SK-N-DZ (cell line): ENCODE measurements around the gene ABTB3.

RAMPAGE:
- cytosol, long total RNA, result no peak
- nucleus, long total RNA, result no peak
These were observed 53.5 kb downstream of the SLC41A2 start for GRCh38 chr12:104904517-104905018.

DNA sequence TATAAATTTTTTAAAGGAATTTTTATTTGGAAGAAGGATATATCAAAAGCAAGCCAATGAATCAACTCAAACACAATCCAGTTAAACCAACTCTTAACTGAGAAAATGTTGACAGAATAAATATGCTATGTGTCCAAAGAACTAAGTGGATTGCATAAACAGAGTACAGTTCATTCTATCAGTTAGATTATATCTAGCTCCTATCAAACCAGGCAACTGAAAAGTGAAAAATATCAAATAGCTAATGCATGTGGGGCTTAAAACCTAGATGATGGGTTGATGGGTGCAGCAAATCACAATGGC, 16.6 kb downstream of the SLC41A2 start:
RAMPAGE:
- cytosol, long total RNA, result no peak
- nucleus, long total RNA, result no peak

GRCh38 chr12:104957109-104957696, 887 bp downstream of the SLC41A2 start:
RAMPAGE:
- cytosol, long total RNA, result no peak
- nucleus, long total RNA, result no peak

DNA sequence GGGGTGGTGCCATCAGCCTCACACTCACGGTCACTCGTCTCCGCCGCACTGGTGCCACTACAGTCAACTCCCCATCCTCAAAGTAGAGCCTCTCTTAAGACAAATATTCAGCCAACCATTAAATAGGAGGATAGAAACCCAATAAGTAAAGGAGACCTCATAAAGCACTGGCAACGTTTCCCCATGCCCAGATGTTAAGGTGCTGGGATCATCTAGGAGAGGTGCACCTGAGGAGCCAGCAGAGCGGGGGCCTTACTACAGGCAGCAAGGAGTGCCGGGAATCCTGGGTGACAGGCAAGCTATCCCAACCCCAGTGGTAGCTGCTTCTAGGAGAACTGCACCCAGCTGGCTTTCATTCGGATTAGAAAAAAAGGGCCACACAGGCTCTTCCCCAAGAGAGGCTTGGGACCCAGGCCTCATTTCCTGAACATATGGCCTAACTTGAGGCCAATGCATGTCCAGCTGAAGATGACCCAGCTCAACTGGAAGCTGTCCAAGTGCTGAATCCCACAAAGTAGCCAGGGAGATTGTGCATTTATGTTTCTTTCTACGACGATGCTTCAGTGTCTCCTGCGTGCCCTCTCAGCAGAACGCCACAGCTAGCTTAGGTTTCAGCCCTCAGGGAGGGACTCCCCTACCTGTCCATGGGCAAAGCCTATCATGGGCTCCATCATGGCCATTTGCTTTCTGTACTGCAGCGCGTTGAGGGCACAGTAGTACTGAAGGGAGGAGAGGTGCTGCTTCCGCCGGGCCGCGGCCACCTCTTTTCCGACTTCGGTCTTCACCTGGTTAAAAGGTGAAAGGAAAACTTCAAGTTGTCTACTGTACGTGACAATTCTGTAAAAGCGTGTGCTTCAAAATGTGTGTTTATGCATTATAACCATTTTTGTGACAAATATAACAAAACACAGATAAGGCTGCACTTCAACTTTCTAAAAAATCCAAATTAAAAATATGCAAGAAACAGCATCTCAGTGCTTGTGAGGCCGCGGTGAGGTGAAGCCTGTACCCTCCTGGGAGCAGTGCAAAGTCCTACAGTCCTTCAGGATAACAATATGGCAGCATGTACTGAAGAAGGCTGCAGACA, 29.2 kb downstream of the APPL2 start:
RAMPAGE:
- cytosol, long total RNA, result no peak
- nucleus, long total RNA, result no peak

GRCh38 chr12:105226102-105226723, 9.8 kb downstream of the APPL2 start:
RAMPAGE:
- cytosol, long total RNA, result no peak
- nucleus, long total RNA, result no peak

DNA sequence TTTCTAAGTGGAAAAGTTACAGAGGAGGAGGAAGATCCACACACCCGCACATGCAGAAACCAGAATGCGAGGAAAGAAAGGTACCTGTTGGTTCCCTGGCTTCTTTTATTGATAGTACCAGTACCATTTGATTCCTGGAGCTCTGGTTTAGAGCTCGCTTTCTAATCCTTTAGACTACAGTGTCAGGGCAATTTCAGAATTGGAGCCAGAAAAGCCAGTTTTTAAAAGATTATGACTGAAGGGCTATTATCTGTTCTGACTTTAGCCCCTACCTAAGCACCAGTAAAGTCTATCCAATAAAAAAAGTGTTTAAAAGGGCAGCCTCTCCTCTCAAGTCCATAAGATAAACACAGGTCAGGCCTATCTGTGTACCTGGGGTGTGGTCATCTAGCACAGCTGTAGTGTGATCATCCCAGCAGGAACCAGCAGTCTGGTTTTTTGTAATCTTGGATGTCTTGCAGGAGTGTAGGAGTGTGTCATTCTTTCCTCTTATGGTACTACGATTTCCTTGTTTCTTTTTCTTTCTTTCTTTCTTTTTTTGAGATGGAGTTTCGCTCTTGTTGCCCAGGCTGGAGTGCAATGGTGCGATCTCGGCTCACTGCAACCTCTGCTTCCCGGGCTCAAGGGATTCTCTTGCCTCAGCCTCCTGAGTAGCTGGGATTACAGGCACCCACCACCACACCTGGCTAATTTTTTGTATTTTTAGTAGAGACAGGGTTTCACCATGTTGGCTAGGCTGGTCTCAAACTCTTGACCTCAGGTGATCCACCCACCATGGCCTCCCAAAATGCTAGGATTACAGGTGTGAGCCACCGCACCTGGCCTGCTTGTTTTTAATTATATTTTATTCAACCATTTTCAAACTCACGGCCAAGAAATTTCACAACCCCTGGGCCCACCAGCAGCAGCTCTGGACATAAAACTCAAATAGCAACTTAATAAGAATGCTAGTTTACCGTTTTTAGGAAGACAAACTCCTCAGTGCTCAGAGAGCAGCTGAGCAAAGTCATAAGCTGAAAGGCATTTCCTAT, 6.4 kb downstream of the APPL2 start:
RAMPAGE:
- cytosol, long total RNA, result no peak
- nucleus, long total RNA, result no peak

GRCh38 chr12:105231230-105232132, 4.5 kb downstream of the APPL2 start:
RAMPAGE:
- cytosol, long total RNA, result no peak
- nucleus, long total RNA, result no peak

GRCh38 chr12:105321041-105321499, 9.4 kb upstream of the C12orf75 start:
RAMPAGE:
- cytosol, long total RNA, result no peak
- nucleus, long total RNA, result no peak

GRCh38 chr12:106139022-106139909, 512 bp upstream of the NUAK1 start:
RAMPAGE:
- cytosol, long total RNA, result no peak
- nucleus, long total RNA, result no peak

RAMPAGE:
- cytosol, long total RNA, result no peak
- nucleus, long total RNA, result no peak
These were observed 54.5 kb downstream of the CKAP4 start for GRCh38 chr12:106193342-106193653.

DNA sequence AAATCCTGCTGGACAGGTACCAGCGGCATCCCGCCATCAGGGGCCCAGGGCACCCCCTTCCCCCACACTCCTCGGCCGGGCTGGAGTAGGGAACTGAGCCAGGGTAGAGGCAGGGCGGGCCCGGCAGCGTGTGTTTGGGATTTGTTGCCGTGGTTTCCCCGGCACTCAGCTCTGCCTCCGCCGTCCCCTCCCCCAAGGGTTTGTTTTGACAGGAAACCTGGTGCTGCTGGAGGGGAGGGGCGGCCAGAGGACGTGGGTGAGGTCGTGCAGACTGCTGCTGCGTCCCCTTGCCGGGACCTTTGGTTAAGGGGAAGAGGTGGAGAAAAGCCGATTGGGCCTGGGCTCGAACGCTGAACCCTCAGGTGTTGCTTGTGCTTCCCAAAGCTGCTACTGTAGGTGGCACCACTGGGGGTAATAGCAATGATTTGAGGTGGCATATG, 726 bp downstream of the TCP11L2 start:
RAMPAGE:
- cytosol, long total RNA, result no peak
- nucleus, long total RNA, result no peak

RAMPAGE:
- cytosol, long total RNA, result no peak
- nucleus, long total RNA, result no peak
These were observed 21.4 kb downstream of the TCP11L2 start for GRCh38 chr12:106323725-106324628.

DNA sequence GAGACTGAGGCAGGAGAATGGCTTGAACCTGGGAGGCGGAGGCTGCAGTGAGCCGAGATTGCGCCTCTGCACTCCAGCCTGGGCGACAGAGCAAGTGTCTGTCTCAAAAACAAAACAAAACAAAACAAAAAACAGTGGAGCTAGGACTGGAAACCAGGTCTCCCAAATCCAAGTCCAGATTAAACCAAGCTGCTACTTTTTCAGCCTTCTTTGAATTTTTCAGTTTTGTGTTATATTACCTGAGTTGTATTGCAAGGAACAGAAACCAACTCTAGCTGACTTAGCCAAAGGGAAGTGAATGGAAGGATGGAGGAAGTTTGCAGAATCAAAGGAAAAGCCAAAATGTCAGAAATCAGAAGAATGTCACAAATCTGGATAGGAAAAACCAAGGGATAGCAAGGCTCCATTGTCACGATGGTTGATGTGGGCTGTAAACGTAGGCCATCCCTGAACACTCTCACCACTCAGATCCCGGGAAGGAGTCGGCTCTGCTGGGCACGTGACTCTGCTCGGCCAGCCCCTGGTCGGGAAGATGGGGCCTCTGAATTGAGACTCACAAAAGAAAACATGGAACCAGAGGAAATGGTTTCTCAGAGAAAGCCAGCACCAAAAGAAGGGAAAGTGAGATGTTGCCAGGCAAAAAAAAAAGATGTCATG, 26.0 kb downstream of the TCP11L2 start:
RAMPAGE:
- cytosol, long total RNA, result no peak
- nucleus, long total RNA, result no peak

DNA sequence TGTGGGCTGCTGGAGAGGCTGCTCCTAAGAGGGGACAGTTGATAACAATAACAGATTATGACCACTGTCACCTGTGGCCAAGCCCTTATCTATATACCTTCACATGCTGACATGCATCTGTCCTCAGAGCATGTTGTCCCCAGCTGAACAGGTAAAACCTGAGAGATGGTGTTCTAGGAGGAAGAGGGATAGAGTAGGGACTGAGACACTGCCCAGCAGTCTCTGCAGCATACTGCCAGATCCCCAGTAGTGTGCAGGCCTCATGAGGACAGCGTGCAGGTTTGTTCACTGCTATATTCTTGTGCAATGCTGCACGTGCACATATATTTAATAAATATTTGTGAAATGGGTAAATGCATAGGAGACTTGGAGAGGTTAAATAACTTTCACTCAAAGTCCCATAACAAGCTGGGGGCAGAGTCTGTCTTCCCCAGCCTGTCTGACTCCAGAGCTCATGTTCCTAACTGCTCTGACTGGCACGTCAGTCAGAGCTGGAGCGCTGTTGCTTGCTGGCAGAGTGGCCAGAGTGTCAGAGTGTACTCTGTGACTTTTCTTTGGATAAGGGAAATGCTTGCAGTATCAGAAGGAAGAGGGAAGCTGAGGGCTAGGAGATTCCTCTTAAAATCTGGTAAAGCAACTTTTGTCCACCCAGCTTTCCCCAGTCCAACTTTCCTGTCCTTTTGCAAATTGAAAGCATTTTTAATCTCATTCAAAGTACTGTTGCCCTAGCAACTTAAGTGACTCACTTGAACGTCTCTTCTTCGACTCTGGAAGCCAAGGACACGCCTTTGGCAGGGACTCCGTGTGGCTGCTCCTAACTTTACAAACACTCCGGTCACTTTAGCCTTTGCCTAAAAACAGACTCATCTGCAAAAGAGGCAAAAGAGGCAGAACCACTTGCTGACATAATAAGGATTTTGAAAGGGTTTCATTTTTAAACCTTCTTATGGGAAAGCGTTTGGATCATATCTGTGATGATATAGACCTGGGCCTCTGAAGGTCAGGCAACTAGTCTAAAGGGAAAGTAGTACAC, 14.9 kb upstream of the POLR3B start:
RAMPAGE:
- cytosol, long total RNA, result no peak
- nucleus, long total RNA, result no peak

GRCh38 chr12:106369439-106370198, 12.1 kb downstream of the POLR3B start:
RAMPAGE:
- cytosol, long total RNA, result no peak
- nucleus, long total RNA, result no peak

DNA sequence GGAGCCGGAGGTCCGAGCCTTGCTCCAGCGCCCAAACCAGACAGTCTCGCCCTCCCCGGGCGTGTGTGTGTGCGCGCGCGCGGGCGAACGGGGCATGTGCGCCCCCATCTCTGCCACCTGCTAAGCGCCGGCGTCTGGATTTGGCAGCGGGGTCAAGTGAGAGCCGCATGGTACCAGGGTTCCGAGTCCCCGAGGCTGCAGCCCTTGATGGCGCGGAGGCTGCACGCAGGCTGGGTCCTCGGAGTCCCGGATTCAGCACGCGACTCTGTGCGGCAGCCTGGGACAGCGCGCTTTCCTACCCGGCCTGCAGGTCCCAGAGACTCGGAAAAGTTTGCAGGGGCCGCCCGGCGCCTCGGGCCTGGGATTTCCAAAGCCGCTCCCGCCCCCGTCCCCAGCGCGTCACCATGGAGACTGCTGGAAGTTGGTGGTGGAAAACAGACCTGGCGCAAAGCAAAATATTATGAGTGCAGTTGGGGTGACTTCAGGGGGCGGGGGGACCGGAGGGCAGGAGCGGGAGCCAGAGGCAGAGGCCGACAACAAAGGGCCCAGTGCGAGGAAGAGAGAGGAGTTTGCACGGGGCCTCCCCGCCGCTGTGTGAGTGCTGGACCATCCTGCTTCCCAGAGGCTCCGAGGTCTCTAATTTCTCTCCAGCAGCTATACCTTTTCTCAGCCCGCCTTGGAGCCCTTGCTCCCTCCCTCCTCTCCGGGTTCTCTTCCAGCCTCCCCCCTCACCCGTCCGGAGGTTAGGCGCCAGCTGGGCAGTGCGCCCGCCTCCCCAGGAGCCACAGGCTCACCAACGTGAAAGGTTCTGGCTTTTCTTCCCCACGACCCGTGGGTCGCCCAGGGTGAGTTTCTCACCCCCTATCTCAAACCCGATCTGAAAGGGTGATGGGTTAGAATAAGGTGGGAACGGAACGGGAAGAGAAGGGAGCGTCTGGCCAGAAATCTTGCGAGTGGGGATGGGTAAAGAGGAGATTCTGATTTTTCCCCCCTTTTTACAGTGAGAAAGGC, 4.4 kb downstream of the RFX4 start:
RAMPAGE:
- cytosol, long total RNA, result no peak
- nucleus, long total RNA, result no peak

RAMPAGE:
- cytosol, long total RNA, result no peak
- nucleus, long total RNA, result no peak
These were observed 12.6 kb upstream of the MTERF2 start for GRCh38 chr12:106999519-106999919.

DNA sequence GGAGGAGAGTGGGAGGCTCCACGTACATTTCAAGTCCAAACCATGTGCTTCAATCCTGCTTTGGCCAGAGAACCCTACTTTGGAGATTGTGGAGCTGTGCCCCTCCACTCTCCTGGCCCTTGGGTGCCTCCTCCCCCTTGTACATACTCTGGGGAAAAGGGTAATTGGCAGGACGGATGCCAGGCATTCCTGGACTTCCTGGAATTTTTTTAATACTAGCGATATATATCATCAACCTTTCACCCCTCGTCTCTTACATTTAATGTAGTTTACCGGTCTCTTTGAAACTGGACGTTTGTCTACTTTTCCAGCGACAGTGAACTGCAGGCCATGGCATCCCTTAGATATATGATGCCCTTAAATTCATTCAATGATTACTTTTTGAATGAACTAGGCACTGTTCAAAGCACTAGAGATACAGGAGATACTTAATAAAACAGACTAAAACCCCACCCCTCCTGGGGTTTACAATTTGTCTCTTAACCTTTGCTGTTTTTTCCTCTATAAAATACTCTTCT, 834 bp upstream of the CRY1 start:
RAMPAGE:
- cytosol, long total RNA, result no peak
- nucleus, long total RNA, result no peak

GRCh38 chr12:107317759-107318635, at the start of gene ABTB3:
TSS of gene ABTB3 (plus strand) at chr12:107318434.
RAMPAGE:
- cytosol, long total RNA, result no peak
- nucleus, long total RNA, result no peak

RAMPAGE:
- cytosol, long total RNA, result no peak
- nucleus, long total RNA, result no peak
These were observed 50.5 kb upstream of the PWP1 start for GRCh38 chr12:107634995-107635624.